Urinary bladder (tissue), 3 donors: ENCODE results near the genes PTPDC1, MFSD14B and FBP1.

DNA sequence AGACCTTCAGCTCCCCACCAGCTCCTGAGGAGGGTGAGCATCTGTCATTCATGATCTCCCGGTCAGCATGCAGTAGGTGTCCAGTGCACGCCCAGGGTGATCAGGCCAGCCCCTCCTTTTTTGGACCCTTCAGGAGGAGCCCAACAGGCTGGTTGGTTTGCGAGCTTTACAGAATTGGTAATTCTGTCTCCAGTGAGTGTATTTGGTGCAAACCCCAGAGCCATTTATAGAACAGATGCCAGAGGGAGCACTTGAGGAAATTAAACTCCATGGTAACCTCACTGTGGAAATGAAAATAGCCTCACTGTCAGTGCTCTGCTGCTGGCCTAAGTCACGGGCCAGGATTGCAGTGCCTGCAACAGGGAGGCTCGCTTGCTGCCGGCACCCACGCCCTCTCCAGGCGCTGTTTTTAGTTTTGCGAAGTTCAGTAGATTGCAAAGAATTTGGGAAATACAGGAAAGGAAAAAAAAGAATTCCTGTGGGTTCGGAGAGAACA, 23.5 kb downstream of the WNK2 start:
- PRO-cap: no peak
- RAMPAGE, long total RNA: no peak

- PRO-cap: no peak
- RAMPAGE, long total RNA: no peak
Measured at GRCh38 chr9:93312845-93313417, 129.0 kb downstream of the WNK2 start.

DNA sequence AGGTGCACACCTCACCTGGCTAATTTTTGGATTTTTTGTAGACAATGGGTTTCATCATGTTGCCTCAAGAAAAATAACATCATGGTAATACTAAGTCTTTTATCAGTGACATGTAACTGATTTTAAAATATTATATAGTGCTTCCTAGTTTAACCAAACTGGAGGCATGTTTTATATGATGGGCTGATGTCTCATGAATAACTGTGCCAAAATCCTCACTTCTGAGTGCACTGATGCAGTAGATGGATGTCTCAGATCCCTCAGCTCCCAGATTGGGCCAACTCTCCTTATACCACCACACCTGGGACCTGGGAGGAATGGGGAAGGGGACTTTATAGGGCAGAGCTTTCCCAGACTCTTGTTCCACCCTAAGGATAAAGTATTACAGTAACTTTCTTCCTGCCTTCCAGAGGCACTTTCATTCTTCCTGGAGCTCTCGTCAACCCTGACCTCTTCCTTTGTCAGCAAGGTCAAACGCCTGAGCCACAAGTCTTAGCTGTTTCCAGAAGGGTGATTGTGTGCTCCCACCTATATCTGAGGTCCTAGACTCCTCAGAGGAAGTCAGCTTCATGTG, 5.7 kb upstream of the FAM120A start:
- PRO-cap: no peak
- RAMPAGE, long total RNA: no peak

GRCh38 chr9:93464291-93464882, 11.0 kb upstream of the FAM120AOS start:
- PRO-cap: no peak
- RAMPAGE, long total RNA: no peak

DNA sequence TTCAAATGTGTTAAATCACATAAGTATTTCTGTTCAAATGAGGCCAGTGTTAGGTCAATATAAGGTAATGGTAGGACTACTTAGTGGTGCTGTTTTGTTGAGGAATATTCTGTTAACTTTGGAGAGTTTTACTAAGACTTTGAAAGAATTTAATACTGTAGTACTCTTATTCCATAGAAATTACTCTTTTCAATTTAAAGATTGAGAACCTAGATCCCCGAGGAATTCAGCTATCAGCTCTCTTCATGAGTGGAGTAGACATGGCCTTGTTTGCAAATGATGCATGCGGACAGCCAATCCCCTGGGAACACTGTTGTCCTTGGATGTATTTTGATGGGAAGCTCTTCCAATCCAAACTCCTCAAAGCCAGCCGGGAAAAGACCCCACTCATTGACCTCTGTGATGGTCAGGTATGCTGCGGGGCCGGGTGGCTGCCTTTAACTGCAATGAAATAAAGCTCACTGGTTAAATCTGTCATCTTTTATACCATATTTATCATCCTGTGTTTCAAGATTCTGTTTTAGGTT, 20.1 kb upstream of the PHF2 start:
- PRO-cap: no peak
- RAMPAGE, long total RNA: no peak

DNA sequence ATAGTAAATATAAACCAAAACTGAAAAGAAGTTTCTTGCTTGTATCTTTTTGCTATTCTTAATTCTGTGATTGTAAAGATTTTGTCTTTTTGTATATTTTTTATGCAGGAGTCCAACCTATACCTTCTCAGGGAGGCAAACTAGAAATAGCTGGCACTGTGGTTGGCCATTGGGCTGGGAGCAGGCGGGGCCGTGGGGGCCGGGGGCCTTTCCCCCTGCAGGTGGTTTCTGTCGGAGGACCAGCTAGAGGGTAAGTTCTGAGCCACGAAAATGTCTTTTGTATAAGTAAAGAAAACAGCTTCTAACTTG, 15.4 kb upstream of the PHF2 start:
- PRO-cap: no peak
- RAMPAGE, long total RNA: no peak

- PRO-cap: no peak
- RAMPAGE, long total RNA: no peak
Measured at GRCh38 chr9:93564009-93565184, 12.0 kb upstream of the PHF2 start.

DNA sequence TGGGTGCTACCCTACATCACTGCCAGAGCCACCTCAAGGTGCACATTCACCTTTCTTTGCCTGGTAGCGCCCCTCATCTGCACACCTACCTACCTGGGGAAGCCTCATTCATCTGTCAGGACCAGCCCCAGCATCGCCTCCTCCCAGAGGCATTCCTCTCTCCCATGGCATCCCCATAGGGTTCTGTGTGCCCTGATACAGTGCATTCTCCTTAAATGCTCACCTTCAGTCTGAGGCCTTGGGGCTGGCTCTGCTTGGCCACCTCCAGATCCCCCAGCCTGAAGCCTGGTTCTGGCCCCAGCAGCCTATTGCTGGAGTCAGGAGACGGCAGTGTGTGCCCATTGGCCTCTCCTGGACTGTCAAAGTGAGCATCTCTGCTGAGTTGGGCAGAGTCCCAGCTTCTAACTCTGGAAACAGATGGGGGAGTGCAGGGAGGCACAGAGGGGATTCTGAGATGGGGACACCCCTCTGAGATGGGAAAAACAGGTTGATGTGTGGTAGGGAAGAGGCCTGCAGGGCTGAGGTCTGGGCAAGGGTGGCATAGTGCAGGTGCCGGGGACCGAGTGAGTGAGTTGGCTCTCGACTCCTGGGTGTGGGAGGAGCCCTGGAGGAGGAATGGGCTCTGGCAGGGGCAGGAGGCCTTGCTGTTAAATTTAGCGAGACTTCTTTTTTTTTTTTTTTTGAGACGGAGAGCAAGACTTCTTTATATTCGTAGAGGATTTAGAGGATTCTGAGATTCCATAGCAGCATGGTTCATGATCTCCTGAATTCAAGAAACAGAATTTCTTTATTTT, 27.5 kb downstream of the PHF2 start:
- PRO-cap: no peak
- RAMPAGE, long total RNA: no peak

- PRO-cap: bidirectional peak, plus-strand start at chr9:94030813, minus-strand start at chr9:94030695
- RAMPAGE, long total RNA: no peak
Measured at GRCh38 chr9:94030211-94031349, 53.7 kb upstream of the PTPDC1 start.

- PRO-cap: no peak
- RAMPAGE, long total RNA: no peak
Measured at GRCh38 chr9:94084181-94084909, at the start of gene PTPDC1. Gene PTPDC1 (plus strand): TSS chr9:94084464.

DNA sequence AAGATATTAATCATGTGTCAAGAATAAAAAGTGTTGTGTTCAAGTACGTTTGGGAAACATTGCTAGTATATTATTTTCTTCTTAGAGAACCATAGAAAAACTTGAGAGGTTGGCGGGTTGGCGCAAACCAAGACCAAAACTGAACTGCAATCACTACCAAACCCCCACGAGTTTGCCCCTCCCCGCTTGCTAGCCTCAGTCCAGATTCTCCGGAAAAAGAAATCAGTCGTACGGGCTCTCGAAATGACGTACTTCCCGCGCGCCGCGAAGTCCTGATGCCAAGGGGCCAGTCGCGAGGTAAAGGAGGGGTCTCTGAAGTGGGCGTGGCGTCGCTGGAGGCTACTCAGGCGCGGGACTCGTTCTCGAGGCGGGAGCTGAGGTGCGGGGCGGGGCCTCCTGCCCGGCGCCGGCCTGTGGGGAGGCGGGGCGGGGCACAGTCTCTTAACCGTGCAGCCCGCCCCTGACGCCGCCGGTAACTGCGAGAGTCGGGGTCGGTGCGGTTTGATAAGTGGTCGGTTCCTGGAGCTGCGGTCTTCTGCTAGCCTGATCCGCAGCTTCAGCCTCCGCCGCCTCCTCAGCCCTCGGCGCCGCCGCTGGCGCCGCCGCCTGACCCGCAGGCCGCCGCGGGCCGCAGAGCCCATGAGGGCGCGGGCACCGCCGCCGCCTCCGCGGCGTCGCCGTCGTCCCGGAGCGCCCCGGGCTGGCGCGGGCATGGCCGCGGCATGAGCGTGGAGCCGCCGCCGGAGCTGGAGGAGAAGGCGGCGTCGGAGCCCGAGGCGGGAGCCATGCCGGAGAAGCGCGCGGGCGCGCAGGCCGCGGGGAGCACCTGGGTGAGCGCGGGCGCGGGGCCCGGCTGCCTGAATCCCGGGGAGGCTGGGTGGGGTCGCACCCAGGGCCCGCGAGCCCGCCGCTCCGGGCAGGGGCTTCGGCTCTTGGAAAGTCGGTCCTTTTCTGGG, at the start of gene MFSD14B:
MFSD14B (plus strand) TSS at position 472 of the 956 bp plus-strand sequence.
- PRO-cap: bidirectional peak, plus-strand start at position 472 of the sequence, minus-strand start at position 202 of the sequence
- RAMPAGE, long total RNA: no peak

DNA sequence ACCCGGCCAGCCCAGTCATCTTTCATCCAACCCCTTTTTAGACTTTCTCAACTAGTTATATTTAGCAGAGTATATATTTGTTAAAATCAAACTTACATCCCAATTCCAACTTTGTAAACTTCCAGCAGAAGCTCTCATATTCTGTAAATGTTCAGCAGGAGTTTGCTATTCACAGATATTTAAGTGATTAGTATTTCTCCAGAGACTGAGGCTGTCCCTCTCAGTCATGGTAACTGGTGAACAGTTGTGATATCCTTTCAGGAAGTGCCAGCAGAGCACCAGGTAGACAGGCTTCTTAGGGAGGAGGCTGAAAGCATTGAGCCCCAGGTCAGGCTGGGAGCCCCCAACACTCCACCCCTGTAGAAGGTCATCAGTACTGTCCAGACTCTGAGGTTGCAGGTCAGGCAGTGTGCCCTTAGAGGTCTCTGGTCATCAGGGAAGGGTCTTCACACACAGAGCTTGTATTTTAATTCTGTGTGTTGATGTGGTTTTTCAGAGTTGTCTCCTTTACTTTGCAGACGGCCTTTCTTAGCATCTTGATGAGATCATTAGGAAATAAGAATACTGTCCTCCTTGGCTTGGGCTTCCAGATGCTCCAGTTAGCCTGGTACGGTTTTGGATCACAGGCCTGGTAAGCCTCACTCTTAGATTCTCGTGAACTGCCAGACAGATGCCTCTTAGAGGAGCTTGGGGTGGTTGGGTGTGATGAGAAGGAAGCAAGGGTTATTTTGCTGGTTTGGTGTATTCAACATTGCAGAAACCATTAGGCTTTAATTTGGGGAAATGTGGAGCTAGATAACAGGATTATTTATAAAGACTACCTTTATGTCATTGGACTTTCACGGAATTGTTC, 79.3 kb downstream of the MFSD14B start:
- PRO-cap: no peak
- RAMPAGE, long total RNA: no peak

DNA sequence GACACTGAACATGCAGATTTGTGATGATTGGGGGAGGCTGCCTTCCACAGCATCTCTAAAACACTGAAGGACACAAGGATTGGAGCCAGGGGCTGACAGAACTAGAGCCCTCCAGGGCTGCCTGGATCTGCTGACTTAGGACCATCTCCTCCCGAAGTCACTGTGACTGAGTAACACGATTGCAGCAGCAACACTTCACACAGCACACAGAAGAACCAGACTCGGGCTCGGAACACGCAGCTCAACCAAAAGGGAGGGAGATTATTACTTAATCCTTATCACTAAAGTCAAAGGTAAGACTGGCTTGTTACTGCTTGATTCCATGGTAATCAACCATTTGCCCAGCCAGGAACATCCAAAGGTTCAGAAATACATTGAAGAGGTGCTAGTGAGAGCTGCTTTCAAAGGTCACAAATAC, 7.8 kb downstream of the FBP1 start:
- PRO-cap: no peak
- RAMPAGE, long total RNA: no peak

DNA sequence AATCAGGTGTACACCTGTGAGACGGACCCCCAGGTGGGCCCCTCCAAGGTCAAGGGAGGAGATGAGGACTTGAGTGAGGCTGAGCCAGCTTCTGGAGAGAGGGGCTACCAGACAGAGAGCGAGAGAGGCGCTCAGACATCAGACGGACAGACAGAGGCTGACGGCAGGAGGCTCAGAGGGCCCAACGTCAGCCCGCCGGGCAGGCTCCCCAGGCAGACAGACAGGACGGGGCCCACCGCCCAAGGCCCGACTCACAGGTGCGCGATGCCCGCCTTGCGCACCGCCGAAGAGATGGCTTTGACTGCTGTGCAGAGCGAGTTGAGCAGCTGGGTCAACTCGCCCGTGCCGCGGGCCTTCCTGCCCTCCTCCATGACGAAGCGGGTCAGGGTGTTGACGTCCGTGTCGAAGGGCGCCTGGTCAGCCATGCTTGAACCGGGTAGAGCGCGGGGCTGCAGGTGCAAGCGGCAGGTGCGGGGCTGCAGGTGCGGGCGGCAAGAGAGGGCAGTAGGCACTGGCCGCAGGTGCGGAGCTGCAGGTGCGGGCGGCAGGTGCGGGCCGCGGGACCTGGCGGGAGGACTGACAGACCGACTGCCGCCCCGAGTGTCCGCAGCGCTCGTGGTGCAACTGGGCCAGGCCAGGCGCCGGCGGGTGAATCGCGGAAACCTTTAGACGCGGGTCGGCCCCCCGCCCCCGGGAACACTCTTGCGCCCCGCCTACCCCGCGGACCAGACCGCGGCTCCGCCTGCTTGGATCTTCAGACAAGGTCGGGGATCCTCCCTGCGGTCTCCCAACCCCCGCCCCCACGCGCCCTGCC, at the start of gene FBP1:
FBP1 (minus strand) TSS at position 633 of the 814 bp plus-strand sequence.
- PRO-cap: unidirectional peak, plus-strand start at position 757 of the sequence
- RAMPAGE, long total RNA: no peak

GRCh38 chr9:94656208-94656604, 16.9 kb upstream of the FBP1 start:
- PRO-cap: unidirectional peak, minus-strand start at chr9:94656327
- RAMPAGE, long total RNA: no peak

DNA sequence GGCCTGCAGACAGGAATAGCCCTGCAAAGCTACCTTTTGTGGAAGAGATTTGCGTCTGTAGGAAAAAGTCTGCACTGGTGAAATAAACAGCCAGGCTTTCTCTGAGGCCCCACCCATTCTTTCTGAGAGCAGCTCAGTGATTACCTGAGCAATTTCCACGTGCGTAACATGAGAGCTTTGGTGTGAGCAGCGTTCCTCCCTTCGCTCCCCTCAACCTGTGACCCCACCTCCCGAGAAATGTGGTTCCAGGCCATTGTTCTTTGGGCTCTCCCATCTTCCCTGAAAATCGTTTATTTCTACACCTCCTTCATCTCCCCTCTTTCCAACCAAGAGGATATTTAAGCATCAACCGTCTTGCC, 23.8 kb upstream of the FBP1 start:
- PRO-cap: no peak
- RAMPAGE, long total RNA: no peak

DNA sequence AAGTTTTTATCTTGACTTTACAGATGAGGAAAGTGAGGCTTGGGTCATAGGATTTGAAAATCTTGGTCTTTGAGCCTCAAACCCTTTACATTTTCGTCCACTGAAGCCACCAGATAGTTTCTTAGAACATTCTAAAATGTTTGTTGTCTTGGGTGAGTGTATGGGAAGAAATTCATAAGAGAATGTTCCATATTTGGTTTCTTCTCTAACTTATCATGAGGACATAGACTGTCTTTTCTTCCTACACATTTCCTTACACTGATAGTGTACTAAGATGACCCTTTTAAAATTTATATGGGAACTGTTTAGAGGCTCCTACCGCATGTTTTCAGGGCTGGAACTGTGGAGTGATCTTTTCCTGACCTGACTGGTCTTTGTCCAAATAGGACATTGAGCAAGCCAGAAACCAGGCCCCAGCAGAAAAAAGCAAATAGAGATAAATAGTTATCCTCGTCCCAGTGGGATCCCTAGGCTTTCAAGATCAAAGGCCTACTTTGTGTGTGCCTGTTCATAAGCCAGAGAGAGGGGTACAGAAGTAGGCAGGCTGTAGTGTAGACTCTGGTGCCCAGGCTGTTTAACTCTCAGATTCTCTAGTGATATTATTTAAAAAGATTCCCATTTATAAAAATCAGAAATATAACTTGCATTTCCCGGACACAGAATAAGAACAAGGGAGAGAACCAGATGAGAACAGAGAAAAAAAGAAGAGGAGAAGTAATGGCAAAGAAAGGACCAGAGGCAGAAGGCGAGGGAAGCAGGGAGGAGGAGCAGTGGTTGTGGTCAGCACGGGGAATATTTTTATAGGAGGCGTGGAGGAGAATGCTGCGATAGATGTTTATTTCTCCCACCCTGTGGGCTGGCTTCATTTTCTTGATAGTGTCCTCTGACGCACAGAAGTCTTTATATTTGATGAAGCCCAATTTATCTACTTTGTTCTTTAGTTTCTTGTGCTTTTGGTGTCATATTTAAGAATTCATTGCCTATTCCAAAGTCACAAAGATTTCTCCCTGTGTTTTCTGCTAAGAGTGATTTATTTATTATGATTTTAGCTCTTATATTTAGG, 101.1 kb downstream of the AOPEP start:
- PRO-cap: no peak
- RAMPAGE, long total RNA: no peak

DNA sequence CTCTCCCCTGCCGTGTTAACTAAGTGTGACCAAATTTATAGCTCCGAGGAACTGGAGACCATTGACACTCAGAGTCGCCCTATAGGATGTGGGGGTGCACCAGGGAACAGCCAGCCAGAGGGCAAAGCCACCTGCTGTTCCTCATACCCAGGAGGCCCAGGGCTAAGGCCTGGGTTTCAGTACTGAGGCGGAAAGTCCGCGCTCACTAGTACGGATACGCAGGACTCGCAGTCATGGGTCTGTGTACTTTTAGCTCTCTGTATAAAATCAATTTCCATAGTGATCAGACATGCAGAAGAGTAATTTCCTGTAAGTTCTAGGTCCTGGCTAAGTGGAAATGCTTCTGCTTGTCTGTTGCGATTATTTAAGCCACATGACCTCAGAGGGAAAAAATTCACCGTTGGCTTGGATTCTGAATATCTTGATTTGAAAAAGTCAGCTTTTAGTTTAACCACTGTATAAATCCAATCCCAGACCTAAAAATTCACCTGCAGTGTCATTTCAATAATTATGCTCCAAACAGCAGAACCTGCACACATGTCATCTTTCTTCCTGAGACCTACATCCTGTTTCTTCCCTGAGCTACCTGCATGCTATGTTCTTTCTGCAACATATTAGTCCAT, 247.1 kb downstream of the AOPEP start:
- PRO-cap: no peak
- RAMPAGE, long total RNA: no peak

DNA sequence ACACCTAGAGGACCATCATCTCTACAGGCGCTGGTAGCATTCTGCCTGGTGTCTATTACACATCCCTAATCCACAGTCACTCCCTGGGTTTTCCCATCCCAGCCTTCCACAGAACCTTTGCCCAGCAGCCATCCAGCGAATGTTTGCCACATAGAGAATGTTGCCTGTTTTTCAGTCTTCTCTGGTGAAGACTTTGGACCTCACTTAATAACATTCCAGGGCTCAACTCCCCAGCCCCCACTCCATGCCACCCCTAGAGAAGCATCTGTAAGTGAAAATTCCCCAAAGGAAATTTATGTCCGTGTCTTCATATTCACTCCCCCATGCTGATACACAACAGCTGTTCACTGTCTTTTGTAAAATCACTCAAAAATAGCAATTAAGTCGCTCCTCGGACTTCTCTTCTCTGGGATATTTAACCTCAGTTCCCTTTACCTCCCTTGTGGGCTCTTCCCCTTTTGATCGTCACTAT, 249.6 kb downstream of the AOPEP start:
- PRO-cap: no peak
- RAMPAGE, long total RNA: no peak

GRCh38 chr9:94992453-94993099, 266.1 kb downstream of the AOPEP start:
- PRO-cap: no peak
- RAMPAGE, long total RNA: no peak